ENCODE measurements around a stretch of chr3.

DNA sequence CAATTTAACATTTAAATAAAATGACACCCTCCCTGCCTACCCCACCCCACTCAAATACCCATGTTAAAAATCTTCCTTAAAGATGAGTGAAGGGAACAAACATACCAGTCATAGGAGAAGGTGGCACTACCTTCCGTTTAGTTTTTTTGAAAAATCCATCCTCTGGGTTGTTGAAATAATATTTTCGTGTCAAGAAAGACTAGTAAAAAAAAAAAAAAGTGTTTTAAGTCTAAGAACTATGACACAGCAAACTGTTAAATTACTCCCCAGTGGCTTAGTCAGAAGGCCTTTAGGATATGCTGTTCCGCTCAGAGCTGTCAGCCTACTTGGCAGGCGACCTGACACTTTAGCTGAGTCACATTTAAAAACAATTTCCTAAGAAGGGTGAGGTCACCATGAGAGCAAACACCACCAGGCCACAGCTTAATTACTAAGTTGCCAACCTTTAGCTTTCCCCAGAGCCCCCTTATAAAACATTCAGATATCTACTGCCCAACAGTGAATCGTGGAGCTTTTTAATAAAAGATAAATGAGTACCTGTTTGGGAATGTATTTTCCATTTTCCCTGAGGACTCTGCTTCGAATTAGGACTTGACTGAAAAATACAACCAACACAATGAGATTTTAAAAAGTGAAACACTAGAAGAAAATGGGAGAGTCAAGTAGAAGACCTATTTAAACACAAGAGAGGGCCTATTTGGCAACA is 9.6 kb downstream of the EMC3 start:
- PRO-cap: no peak
- RRBS, 2 experiments: no CpG with 5 or more reads among the region's 6 CpGs

GRCh38 chr3:10186176-10186561 is 21.4 kb downstream of the IRAK2 start:
- PRO-cap: no peak
- RRBS, 2 experiments: no CpG with 5 or more reads among the region's 4 CpGs

GRCh38 chr3:10195459-10196248 is 30.9 kb downstream of the IRAK2 start:
- PRO-cap: no peak
- RRBS, 2 experiments: no CpG with 5 or more reads among the region's 12 CpGs

- PRO-cap: no peak
- RRBS, 2 experiments: no CpG with 5 or more reads among the region's 4 CpGs
Measured at GRCh38 chr3:10319171-10319509, 1.8 kb downstream of the SEC13 start.

- PRO-cap: no peak
- RRBS, 2 experiments: no CpG with 5 or more reads among the region's 3 CpGs
Measured at GRCh38 chr3:10504512-10504708, 976 bp downstream of the ATP2B2 start.

DNA sequence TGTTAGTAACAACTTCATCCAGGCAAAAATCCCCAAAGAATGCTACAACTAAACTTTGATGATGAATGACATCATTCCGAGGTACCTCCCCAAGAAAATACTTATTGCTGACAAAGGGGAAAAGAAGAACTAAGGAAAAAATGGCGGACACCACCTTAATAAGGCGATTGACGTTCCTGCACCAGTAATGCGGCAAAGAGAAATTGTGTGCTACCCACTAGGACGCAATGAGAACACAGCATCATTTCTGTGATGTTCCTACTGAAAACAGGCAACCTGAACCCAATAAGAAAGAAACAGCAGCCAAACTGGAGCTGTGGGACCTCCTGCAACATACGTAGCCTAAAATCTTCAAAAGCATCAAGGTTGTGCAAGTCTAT is 78.1 kb upstream of the SLC6A11 start:
- PRO-cap: no peak
- RRBS, 2 experiments: no CpG with 5 or more reads among the region's 7 CpGs

DNA sequence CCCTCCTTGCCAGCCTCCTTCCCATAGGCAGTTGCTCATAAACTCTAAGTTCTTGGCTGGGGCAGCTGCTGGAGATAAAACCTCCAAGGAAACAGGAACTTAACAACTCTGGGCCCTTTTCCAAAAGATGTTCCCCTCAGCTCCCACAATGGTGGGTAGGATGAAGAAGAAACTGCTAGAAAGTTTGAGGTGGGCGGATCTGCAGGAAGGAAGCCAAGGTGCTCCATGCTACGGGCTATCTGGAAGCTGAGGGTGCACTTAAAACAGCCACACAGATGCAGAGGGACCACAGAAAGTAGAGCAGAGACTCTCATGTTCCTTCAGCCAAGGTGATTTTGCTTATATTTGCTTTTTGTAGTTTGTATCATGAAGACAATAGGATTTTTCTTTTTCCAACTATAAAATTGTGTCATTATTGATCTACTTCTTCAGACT is 29.4 kb downstream of the SLC6A11 start:
- PRO-cap: no peak
- RRBS, 2 experiments: no CpG with 5 or more reads among the region's 2 CpGs

DNA sequence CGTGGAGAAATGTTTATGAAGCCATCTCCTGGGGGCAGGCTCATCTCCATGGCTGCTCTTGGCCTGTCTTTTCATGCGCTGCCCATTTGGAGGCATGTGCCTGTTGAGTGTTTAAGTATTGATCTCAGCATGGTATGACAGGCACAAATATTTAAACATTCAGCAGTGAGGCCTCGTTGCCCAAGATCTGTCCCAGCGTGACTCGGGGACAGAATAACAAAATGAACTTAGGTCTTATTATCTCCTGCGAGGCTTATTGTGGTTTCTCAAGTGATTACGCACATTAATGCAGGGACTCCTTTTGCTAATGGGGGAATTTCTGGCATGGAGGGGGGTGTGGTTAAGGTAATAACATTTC is 4.5 kb upstream of the SLC6A1 start:
- PRO-cap: no peak
- RRBS, 2 experiments: no CpG with 5 or more reads among the region's 7 CpGs

- PRO-cap: no peak
- RRBS, 2 experiments: no CpG with 5 or more reads among the region's 11 CpGs
Measured at GRCh38 chr3:11154931-11155327, 636 bp downstream of the HRH1 start.

- PRO-cap: no peak
- RRBS, 2 experiments: no CpG with 5 or more reads among the region's 11 CpGs
Measured at GRCh38 chr3:11185523-11186156, 31.3 kb downstream of the HRH1 start.

- PRO-cap: no peak
- RRBS, 2 experiments: no CpG with 5 or more reads among the region's 3 CpGs
Measured at GRCh38 chr3:11290097-11290398, 17.9 kb downstream of the ATG7 start.

DNA sequence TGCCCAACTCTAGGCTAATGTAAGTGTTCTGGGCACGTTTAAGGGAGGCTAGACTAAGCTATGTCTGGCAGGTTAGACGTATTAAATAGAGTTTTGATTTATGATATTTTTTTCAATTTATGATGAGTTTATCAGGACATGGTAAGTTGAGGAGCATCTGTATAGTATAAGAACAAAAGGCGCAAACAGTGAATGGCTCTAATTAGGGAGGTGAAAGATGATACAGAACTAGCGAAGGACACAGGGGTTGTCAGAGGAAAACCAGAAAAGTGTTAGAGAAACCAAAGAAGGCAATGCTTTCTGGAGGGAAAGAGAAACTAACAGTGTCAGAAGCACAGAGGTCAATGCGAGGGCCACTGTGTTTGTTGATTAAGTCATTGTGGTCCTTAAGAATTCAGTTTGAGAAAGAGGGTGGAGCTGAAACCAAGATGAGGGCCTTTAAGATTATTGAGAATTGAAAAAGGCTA is 28.7 kb downstream of the ATG7 start:
- PRO-cap: no peak
- RRBS, 2 experiments: no CpG with 5 or more reads among the region's 5 CpGs

GRCh38 chr3:11447737-11448832 is 175.9 kb downstream of the ATG7 start:
- PRO-cap: no peak
- RRBS, 2 experiments: no CpG with 5 or more reads among the region's 6 CpGs

DNA sequence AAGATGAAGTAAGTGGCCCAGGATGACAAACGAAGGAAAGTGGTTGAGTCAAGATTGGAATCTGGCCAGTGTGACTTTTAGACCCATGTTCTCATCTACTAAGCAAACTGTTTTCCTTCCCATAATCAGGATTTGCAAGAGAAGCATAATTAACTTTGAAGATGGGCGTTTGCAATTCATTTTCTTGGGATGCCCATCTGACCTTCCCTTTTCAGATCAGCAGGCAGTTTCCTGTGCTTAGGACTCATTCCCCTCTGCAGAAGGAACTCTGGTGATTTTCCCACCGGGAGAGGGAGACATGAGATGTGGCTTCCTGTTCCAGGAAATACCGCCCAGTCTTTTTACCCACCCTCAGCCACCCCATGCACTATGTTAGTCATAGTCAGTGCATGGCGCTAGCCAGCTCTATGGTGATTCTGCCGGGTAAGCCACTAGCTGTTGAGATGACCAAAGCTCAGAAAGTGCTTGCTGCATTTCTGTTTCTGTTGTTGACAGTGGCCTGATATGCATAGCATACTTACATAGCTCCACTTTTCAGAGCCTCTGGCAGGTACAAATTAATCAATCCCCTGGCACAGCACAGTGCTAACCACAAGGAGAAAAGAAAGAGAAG is 129.4 kb downstream of the VGLL4 start:
- PRO-cap: no peak
- RRBS, 2 experiments: no CpG with 5 or more reads among the region's 6 CpGs

DNA sequence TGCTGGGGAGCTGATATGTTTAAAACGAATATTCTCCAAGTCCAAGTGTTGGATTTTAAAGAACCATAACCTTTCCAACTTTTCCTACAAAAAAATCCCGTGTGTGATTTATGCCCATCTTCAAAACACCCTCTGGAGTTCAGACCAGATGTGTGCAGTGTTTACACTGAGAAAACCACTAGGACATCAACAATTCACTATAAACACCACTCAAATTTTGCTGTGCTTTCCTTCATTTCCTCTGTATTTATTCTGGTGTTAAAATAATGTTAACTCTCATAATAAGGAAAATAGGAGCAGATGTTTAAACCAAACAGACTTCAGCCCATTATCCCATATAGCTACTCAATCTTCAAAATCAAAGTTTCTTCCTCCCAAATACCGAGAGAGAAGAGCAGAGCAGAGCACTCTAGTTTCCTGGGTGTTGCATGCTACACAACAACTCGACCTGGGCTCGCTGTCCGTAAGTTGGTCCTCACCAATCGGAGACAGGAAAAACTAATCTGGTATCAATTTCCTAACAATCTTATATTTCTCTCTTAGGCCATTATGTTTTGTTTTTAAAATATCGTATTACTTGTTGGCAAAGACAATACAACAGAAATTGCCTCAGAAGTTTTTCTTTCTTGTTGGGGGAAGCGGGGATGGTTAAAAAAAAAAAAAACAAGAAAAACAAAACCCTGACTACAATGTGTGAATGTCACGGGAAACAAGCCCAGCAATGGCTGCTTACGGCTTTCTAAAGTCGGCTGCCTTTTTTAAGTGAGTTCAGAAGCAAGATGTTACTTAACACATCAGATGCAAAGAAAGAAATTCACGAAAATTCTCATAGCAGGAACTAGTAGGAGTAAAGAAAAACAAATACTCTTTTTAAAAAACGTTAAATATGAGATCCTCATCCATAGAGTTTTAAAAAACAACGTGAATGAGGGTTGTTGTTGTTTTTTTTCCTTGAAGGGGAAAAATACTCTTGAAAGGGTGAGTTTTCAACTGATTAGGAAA is 2.0 kb downstream of the VGLL4 start:
- PRO-cap: unidirectional peak, plus-strand start at position 721 of the sequence
- RRBS, 2 experiments: no CpG with 5 or more reads among the region's 15 CpGs

- PRO-cap: no peak
- RRBS, 2 experiments: no CpG with 5 or more reads among the region's 4 CpGs
Measured at GRCh38 chr3:11795604-11796126, 51.0 kb downstream of the TAMM41 start.

DNA sequence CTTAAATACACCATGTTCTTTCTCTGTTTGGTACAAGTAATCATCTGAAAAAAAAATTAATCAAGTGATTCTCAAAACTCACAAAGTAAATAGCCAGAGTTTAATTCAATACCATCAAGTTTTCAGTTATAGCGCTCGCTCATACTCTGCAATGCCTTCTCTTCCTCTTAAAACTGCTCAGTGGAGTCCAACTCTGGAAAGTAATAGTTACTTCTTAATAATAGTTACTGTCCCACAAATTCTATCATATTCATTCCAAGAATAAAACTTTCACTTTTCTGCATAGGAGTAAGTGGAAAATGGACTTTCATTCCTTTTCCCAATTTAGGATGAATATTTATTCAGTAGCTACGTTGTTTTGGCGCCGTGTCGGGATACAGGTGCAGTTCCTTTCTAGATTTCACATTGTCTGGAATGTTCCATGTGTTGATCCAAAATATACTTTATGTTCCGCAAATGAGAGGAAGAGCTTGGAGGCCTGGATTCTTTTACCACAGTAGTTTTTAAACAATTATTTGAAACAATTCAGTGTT is 23.0 kb upstream of the PPARG start:
- PRO-cap: no peak
- RRBS, 2 experiments: no CpG with 5 or more reads among the region's 7 CpGs

- PRO-cap: no peak
- RRBS, 2 experiments: no CpG with 5 or more reads among the region's 3 CpGs
Measured at GRCh38 chr3:12316357-12316659, 27.4 kb downstream of the PPARG start.

GRCh38 chr3:12393760-12394268 is 90.5 kb upstream of the TSEN2 start:
- PRO-cap: no peak
- RRBS, 2 experiments: no CpG with 5 or more reads among the region's 1 CpG

DNA sequence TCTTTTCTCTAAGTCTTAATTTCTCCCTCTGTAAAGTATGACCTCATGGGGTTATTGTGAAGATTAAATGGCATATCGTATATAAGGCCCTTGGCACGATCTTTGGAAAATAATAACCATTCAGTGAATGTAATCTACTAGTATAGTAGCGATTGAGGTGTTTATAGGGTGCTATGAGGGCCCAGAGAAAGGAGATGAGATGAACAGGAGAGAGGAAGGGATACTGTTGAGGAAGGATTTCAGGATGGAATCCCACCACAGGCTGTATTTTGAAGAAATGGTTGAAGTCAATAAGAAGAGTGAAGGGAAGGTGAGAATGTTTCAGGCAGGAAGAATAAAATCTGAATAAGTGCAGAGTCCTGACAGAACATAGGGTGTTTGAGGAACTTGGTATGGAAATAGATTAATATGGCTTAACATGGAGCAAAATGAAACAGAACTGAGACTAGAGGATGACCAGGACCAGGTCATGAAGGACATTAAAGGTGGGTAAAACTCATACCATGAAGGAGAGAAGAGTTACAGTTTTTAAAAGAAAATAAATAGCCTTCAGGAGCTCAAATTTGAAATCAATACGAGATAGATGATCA is 53.7 kb upstream of the TSEN2 start:
- PRO-cap: no peak
- RRBS, 2 experiments: no CpG with 5 or more reads among the region's 4 CpGs

Data from astrocyte (in vitro differentiated cells and primary cell).